Breast (tissue), 4 donors: Measurements from ENCODE around the genes GJB3, C1orf216 and AGO3.

- PRO-cap, 3 experiments, result no peak in any of the 3 experiments
- RRBS, result 100% methylated on average over 1 of the region's 26 CpGs
These were observed 23.9 kb downstream of the KIAA1522 start for GRCh38 chr1:32765426-32766079.

GRCh38 chr1:32771174-32772211 is 29.9 kb downstream of the KIAA1522 start:
- PRO-cap, 3 experiments, result no peak in any of the 3 experiments
- RRBS, result 67% methylated on average over 3 of the region's 30 CpGs

GRCh38 chr1:32798996-32799529 is 18.1 kb downstream of the YARS1 start:
- PRO-cap, 3 experiments, result no peak in any of the 3 experiments
- RRBS, result no CpG with 5 or more reads among the region's 3 CpGs

GRCh38 chr1:32900388-32900897 is 746 bp downstream of the TMEM54 start:
- PRO-cap, 3 experiments, result no peak in any of the 3 experiments
- RRBS, result 7% methylated on average over 1 of the region's 16 CpGs

GRCh38 chr1:33099200-33099926 is 18.4 kb downstream of the AZIN2 start:
- PRO-cap, 3 experiments, result no peak in any of the 3 experiments
- RRBS, result no CpG with 5 or more reads among the region's 12 CpGs

- PRO-cap, 3 experiments, result no peak in any of the 3 experiments
- RRBS, result 2% methylated on average over 21 of the region's 57 CpGs
These were observed 542 bp downstream of the TRIM62 start for GRCh38 chr1:33181177-33181825.

DNA sequence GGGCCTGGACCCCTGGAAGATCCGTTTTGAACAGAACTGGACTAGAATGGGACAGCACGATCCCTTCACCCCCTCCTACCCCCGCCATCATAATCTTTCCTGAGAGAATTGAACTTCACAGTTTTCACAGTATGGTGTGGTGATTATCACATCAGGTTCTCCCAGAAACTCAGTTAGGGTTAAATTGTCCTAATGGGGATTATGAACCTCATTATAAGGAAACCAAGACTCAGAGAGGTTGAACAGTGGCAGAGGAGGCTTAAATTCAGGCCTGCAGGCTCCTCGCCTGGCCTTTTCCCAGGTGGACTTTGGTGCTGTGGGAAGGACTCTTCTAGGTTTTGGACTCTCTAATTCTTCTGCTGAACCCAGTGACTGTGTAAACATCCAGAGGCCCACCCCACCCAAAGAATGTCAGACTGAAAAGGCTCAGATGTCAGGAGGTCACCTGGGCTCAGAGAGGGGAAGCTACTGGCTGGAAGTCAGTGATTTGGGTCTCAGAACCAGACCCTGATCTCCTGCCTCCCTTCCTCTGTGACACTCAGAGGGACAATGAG is 2.4 kb downstream of the ZNF362 start:
- PRO-cap, 3 experiments, result no peak in any of the 3 experiments
- RRBS, result no CpG with 5 or more reads among the region's 4 CpGs

GRCh38 chr1:33382406-33383152 is 48.3 kb downstream of the PHC2 start:
- PRO-cap, 3 experiments, result no peak in any of the 3 experiments
- RRBS, result no CpG with 5 or more reads among the region's 10 CpGs

GRCh38 chr1:34781030-34781994 is at the start of gene GJB3:
TSS of gene GJB3 (plus strand) at chr1:34781214.
- PRO-cap, 3 experiments, result no peak in any of the 3 experiments
- RRBS, result 3% methylated on average over 17 of the region's 74 CpGs

DNA sequence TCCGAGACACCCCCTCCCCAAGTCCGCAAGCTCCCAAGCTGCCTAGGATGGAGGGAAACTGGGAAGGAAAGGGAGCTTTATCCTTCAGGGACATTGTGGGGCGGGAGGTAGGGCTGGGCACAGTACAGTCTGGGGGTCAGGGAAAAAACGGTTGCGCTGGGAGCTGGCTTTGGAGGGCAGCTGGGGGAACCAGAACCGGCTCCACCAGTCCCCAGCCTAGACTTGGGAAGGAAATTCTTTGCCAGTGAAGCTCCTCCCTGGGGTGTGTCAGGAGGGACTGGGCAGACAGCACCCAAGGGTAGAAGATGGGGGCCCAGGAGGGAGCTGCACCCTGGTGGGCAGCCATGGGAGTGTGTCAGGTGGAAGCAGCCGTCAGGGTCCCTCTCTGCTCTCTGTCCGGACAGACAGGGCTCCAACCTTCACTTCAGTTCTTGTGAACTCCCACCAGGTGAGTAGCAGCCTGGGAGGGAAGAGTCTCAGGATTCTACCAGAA is 1.0 kb downstream of the GJB3 start:
- PRO-cap, 3 experiments, result no peak in any of the 3 experiments
- RRBS, result no CpG with 5 or more reads among the region's 8 CpGs

- PRO-cap, 3 experiments, result no peak in any of the 3 experiments
- RRBS, result no CpG with 5 or more reads among the region's 10 CpGs
These were observed 24.0 kb downstream of the SMIM12 start for GRCh38 chr1:34835374-34836176.

- PRO-cap, 3 experiments, result no peak in any of the 3 experiments
- RRBS, result no CpG with 5 or more reads among the region's 16 CpGs
These were observed 2.0 kb downstream of the SFPQ start for GRCh38 chr1:35190678-35191605.

DNA sequence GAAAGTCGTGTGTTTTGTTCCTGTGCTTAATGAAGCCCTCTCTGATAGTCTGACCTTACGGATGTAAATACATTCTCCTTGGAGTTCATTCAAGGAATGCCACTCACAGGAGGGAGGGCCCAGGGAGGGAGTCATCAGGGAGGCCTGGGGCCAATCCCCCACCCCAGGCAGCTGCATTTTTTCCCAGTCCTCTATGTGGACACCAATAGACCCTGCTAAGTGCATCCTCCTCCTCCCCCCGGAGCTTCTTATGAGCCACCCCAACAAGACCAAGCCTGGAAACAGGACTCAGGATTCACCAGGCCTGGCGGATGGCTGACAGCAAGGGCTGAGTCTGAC is 17.3 kb upstream of the SFPQ start:
- PRO-cap, 3 experiments, result no peak in any of the 3 experiments
- RRBS, result no CpG with 5 or more reads among the region's 4 CpGs

DNA sequence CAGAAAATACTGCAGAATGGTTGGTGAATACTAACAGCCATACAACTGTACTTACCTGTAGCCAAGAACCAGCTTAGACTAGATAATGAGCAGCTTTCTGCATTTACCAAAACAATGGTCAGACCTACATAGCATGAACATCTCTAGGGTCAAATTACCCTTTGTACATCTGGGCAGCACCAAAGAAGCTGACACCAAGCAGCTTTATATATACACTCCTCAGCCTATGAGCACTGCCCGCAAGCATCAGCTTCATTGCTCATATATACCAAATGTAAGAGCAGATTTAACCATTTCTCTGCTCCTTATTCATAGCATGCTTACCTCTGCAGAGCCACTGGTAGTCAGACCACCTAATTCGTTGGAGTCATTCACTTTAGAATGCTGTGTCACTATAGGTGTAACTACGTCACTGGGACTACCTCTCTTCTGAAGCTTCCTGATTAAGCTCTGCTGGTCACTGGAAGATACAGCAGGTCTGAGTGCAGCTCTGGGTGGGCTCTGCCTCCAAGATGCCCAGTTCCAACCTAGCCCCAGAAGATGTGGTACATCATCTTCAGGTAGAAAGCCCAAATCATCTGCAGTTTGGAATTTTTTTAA is 50.8 kb downstream of the KIAA0319L start:
- PRO-cap, 3 experiments, result no peak in any of the 3 experiments
- RRBS, result no CpG with 5 or more reads among the region's 3 CpGs

DNA sequence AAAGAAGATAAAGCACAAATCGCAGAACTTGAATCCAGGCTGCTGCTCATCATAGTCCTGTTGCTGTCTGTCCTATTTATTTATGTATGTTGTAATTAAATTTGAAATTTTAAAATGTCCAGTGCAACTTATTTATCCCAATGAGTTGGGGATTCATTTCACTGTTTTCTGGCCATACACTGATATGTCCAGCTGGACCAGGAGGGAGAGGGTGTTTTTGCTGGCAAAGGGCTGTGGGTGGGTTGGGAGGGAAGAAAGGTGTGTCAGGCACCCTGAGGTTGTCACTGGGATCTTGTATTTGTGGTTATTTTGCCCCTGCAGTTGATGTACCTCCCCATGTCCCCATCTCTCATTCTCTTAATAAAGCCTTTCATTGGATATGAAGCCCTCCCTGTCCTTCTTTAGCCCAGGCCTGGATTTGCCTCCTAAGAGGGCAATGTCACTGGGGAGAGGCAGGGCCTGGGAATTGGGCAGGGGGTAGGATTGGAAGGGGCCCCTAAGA is 22.2 kb downstream of the TFAP2E start:
- PRO-cap, 3 experiments, result no peak in any of the 3 experiments
- RRBS, result no CpG with 5 or more reads among the region's 1 CpG

DNA sequence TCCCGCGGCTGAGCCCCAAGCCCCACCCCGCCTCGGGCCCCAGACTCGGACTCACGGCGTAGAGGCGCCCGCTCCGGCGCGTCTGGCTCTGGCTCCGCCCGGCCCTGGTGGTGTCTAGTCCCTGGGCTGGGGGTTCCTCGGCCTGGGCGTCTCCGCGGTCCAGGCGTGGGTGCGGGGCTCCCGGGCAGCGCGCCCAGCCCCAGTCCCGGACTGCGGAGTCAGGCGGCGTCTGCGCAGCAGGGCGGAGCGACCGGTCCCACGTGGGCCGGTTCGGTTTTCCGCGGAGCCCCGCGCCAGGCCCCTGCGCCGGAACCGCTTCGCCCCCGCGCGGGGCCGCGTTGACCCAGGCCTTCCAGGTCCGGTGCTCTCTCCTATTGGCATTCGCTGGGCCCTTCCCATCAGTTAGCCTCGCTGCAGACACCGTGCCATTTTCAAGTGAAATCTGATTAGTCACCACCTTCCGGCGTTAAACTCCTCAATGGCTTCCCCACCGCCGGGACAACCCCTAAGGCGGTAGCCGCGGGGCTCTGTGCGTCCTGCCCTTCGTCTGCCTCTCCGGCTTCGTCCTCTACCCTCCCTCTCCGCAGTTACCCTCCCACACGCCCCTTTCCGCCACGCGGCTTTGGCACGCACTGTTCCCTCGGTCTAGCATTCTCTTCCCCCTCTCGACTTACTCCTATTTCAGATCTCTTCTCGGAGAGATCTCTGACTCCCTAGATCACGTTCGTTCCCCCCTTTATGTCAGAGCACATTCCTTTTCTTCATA is at the start of gene C1orf216:
TSS of gene C1orf216 (minus strand) at position 233 of the 766 bp plus-strand sequence.
- PRO-cap, 3 experiments, result peak in 3 of 3 experiments; most common plus-strand start position 245 of the sequence (in 2); most common minus-strand start position 563 of the sequence (in 3)
- RRBS, result 2% methylated on average over 40 of the region's 73 CpGs

DNA sequence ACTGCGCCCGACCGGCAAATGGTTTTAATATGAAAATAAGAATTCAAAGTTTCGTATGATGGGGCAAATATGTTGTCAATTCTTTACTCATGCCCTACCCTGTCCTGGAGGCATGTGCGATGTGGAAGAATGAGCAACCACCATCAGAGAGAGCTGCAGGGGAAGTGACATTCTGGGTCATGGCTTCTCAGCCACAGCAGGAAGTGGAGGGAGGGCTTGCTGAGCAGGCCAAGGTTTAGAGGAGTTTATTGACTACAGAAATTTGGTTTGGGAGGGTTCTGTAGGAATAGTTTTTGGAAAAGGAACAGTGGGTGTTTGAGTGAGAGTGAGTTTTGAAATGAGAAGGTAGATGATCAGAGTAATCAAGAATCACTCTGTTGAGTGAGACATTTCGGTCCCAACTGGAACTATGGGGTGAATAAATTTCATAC is 3.3 kb upstream of the AGO4 start:
- PRO-cap, 3 experiments, result no peak in any of the 3 experiments
- RRBS, result no CpG with 5 or more reads among the region's 6 CpGs

DNA sequence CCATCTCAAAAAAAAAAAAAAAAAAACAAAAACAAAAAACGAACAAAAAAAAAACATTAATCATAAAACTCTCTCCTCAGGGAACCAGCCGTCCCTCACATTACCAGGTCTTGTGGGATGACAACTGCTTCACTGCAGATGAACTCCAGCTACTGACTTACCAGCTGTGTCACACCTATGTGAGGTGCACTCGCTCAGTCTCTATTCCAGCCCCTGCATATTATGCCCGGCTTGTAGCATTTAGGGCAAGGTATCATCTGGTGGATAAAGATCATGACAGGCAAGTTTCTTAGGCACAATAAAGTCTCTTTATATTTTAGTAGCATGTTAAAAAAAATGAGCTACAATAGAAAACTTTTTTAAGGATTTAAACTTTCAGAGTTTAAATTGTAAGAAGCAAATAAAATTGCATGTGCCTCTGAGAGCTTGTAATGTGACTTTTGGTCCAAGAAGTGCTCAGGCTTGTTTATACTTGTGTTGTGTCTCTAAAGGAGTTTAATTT is 32.2 kb upstream of the AGO1 start:
- PRO-cap, 3 experiments, result no peak in any of the 3 experiments
- RRBS, result no CpG with 5 or more reads among the region's 4 CpGs

- PRO-cap, 3 experiments, result peak in 1 of 3 experiments; most common minus-strand start chr1:35930483 (in 1)
- RRBS, result no CpG with 5 or more reads among the region's 14 CpGs
These were observed 922 bp upstream of the AGO3 start for GRCh38 chr1:35929855-35930511.

DNA sequence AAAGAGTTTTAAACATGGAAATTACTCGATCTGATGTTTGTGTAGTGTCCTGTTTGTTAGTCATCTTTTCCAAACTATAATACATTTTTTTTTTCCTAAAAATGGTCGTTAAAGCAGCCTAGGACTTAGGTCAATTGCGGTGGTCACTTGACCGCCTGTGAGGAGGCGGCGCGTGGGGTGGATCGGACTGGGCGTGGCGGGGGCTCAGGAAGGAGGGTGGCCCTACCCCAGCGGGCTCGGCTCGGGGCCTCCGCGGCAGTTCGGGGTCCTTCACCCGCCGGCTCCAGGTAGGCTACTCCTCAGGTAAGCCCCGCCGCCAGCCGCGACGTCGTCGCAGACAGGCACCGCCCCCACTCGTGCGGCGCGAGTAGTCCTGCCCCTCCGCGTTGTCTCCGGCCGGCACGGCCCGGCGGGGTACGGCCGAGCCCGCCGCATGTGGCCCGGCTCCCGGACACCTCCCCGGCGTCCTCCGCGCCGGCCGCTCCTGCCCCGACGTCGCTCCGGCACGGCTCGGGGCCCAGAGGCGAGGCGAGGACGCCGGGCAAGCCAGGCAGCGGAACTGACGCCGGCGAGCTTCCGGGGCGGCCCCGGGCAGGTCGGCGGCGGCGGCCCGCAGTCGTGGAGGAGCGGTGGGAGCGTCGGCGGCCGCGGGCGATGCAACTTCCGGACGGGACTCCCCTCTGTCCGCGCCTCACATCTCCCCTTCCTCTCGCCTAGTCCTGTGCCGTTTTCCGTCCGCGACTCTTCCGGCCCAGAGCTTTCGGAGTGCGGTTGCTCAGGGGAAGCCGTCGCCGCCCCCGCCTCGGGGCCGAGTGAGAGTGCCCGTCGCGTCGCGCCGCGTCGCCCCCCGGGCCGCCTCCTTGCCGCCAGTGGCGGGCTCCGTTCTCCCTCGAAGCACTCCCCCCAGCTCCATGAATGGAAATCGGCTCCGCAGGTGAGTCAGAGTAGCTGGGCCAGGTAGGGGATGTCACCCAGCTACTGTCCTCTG is at the start of gene AGO3:
TSS of gene AGO3 (plus strand) at position 594 of the 988 bp plus-strand sequence.
- PRO-cap, 3 experiments, result peak in 3 of 3 experiments; most common plus-strand start position 594 of the sequence (in 3); most common minus-strand start position 814 of the sequence (in 3)
- RRBS, result under 1% methylated on average over 48 of the region's 113 CpGs